ENCODE measurements around the gene KCNV2.

DNA sequence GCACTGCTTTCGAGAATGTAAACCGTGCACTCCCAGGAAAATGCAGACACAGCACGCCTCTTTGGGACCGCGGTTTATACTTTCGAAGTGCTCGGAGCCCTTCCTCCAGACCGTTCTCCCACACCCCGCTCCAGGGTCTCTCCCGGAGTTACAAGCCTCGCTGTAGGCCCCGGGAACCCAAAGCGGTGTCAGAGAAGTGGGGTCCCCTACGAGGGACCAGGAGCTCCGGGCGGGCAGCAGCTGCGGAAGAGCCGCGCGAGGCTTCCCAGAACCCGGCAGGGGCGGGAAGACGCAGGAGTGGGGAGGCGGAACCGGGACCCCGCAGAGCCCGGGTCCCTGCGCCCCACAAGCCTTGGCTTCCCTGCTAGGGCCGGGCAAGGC, 470 bp downstream of the WASHC1 start:
- RRBS = no CpG with 5 or more reads among the region's 29 CpGs

DNA sequence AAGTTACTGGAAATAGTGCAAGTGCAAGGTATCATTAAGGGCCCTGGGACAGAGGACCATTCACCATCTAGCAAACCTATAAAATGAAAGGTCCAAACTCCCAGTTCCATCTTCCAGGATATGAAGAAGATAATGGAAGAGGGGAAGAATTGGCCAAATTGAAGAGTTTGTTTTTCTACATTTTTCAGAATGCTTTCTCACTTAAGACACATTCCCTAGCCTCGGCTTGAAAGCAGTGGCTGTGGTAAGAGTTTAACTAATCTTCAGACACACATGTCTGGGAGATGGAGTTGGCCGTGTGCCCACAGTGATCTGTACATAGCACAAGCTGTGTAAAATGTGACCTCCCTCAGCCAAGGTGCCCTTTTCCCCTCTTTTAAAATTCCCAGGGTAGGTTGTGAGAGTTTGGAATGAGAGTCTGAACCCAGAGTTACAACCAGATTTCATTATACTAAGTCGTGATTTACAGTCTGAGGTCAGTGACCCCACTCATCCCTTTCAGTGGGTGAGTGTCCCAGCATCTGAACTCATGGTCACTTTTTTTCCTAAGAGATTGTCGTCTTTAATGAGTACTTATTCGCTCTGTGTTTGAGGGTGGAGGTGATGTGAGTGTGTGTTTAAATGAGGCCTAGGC, 59.5 kb upstream of the KANK1 start:
- RRBS = no CpG with 5 or more reads among the region's 5 CpGs

DNA sequence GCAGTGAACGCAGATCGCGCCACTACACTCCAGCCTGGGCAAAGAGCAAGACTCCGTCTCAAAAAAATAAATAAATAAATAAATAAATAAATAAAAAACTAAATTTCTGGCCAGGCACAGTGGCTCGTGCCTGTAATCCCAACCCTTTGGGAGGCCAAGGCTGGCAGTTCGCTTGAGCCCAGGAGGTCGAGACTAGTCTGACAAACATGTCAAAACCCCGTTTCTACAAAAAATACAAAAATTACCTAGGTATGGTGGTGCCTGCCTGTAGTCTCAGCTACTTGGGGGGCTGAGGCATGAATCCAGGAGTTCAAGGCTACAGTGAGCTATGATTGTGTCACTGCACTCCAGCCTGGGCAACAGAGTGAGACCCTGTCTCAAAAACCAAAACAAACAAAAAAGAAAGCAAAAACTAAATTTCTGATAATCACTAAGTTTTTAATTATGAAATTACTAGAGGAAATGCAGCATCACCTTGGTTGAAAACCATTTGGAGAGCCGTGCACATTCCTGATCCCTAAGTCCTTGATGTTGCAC, 36.3 kb upstream of the KANK1 start:
- RRBS = no CpG with 5 or more reads among the region's 9 CpGs

- RRBS = no CpG with 5 or more reads among the region's 11 CpGs
Observed at GRCh38 chr9:469200-469572, 35.3 kb upstream of the KANK1 start.

DNA sequence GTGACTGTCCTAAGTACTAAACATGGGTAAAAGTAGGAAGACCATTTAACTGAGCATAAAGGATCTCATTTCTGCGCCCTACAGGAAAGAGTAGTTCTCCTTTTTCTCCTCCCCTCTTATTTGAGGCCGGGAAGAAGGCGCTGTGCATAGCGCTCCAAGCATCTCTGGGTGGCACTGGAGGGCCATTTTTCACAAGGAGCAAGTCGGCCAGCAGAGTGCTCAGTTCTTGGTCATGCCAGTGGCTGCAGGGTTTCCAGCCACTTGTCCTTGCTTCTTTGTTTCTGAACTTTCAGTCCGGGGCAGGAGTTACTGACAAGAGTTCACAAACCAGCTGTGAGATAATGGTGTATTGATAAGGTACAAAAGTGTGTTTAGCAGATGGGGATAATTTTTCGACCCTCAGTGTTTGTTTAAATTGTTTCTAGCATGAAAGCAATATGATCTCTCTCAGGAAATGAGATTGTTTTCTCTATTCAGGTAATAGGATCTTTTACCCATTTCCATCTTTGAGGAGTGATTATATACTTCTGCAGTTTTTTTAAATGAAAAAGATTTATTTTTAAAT, 109.4 kb downstream of the KANK1 start:
- RRBS = no CpG with 5 or more reads among the region's 7 CpGs

DNA sequence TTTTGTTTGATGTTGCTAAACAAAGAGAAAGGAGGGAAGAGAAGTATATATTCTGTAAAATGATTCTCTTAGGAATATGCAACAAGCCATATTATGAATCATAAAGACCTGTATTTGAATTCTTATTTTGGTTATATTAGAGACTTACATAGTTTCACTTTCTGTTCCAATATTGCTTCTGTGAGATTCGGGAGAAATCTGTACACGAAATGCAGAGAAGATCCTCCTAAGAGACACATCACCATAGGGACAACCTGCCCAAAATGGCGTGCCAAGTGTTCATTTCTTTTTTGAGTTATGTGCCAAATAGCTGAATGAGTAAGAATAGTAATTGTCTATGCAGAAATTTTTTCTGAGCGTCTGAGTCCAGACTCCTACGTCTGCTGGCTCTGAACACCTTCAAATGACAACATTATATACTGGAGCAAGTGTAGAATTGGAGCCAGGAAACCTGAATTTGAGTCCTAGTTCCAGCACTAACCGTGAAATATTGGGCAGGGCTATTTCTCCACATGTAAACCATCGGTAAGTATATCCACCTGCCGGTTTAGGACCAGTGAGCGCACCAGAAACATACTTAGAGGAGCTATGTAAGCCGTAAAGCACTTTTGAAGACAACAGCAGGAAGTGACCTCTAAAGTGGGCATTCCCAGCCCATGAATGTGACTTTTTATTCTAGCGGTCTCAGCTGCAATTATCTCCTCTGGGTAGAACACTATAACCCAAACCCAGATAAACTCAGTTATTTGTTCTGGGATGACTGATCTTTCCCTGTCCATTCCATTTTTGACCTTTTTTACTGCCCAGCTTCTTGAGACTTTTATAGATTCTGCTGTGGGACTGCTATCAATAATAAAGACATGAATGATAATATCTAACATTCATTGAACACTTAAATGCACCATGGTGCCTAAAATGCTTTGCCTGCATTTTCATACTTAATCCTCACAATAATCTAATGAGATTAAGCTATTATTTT, 163.8 kb upstream of the DMRT1 start:
- RRBS = no CpG with 5 or more reads among the region's 11 CpGs

DNA sequence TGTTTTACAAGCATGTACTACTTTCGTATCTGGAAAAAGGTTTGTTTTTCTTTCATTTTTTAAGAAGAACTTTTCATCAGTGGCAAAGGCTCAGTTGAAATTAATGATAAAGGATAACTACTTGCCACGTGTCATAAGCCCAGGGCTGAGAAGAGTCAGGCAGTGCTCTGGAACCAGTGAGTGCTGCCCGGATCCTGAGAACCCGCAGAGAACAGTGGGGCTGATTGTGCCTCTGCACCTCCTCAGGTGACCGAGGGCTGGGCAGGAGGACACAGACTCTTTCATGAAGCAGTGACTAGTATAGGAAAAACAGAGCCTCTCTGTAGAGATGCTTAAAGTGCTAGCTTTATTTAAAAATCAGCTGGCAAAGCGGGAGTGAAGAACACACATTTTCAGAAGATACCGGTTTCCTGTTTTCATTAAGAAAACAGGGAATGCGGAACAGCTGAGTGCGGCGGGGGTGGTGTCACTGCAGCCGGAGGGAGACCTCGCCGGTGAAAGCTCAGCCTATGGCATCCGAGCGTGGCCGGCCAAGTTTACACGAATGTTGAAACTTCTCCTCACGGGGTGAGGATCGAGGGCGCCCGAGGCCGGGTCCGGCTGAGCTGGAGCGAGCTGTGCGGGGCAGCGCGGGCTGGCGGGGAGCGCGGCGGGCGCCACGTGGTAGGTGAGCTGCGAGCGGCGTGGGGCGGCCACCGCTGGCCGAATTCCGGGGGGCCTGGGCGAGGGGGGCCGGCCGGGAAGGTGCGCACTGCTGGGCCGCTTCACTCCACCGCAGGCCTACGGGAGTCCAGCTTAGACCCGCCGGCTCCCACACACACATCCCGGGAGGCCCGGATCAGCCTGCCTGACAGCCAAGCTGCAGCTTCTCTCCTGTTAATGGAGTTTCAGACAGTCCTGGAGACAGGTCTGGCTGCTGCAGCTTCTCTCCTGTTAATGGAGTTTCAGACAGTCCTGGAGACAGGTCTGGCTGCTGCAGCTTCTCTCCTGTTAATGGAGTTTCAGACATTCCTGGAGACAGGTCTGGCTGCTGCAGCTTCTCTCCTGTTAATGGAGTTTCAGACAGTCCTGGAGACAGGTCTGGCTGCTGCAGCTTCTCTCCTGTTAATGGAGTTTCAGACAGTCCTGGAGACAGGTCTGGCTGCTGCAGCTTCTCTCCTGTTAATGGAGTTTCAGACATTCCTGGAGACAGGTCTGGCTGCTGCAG, 134.5 kb upstream of the DMRT1 start:
- RRBS = 3% methylated on average over 21 of the region's 51 CpGs

- RRBS = no CpG with 5 or more reads among the region's 18 CpGs
Observed at GRCh38 chr9:745893-746585, 95.5 kb upstream of the DMRT1 start.

DNA sequence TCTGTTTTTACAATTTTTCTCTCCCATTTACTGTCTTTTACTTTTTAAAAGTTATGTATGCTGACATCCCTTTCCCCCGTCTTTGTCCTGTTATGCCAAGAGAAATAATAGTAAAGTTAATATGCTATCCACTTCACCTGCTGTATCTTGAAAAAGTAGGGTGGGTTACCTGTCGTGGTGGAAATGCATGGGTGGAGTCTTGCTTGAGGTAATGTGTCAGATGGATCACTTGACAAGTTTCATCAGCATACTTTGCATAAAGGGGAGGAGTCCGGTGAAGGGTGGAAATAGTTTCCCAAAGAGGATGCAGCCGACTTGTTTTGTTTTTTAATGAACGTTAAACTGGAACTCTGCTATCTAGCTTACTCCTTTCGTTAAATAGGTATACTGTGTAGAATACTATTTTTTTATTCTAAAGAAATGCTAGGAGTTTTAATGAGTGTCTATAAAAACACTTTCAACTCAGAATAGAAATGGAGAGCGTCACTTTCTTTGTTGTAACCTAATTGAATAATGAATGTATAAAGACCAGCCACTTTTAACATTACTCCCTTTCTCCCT, 9.0 kb upstream of the DMRT3 start:
- RRBS = no CpG with 5 or more reads among the region's 7 CpGs

DNA sequence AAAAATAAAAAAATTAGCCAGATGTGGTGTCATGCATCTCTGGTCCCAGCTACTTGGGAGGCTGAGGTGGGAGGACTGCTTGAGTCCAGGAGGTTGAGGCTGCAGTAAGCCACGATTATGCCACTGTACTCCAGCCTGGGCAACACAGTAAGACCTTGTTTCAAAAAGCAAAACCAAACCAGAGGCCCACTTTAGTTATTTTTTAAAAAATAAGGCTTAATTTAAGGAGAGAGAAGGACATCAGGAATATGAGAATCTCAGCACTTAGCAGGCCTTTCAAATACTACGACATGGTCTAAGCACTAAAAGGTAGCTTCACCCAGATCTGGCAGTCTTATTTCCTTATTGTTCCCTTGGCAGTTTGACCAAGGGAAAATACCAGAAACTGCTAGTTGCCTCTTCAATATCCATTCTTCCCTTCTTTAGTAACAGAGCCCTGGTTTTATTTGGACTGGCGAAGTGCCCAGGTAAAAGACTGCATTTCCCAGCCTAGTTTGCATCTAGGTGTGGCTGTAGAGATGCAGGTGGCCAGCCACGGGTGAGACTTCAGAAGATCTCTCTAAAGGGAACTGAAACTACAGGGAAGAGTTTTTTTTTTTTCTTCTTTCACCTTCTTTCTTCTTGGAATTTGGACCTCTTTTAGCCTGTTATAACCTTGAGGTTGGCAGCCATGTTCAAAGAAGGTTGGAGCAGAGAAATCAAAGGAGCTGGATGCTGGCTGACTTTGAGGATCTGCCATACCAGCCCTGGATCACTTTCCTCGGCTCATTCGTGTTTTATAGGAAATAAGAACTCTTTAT, 21.5 kb downstream of the DMRT2 start:
- RRBS = no CpG with 5 or more reads among the region's 6 CpGs

DNA sequence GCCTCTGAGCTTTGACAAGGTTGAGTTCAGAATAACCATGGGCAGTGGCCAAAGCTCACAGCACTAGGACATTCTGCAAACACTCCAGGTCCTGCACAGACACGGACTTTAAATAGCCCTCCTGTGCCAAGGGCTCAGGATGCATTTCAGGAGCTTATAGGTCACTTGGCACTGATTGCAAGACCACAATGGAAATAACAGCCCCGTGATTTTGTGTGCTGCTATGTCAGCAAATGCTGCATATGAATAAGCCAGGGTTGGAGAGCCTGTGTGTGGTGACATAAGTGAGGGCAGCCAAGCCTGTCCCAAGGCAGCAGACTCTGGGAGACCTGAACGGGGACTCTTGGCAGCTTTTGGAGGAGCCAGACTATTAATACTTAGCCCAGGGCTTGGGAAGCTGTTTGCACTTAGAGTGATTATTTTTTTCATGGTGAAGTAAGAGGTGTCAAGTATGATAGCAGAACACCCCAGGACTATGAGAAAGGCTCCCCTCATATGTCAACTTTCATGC, 150.8 kb downstream of the DMRT2 start:
- RRBS = no CpG with 5 or more reads among the region's 3 CpGs

DNA sequence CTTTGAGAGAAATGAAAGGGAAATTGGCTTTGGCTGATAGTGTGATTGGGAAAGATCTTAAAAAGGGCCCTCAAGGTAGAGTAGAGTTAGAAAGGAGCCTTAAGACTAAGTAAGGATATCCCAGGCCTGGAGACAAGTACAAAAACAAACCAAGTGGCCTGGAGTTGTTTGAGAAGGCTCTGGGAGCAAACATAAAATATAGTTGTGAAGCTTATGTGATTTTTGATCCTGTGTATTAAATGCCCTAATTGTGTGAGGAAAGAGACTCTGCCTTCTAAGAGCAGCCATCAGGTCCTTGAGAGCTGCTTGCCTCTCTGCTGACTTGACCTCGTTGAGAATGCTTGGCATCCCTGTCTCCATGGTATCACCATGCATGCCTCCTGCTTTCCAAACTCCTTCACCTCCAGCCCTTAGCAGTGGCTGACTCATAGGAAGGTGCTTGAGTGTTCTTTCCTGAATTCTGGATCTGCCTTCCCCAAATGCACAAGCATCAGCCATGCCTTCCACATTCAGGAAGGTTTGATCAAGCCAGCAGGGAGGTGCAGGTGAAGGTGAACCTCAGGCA, 78.9 kb downstream of the SMARCA2 start:
- RRBS = no CpG with 5 or more reads among the region's 1 CpG

- RRBS = no CpG with 5 or more reads among the region's 16 CpGs
Observed at GRCh38 chr9:2181158-2182435, 166.4 kb downstream of the SMARCA2 start.

DNA sequence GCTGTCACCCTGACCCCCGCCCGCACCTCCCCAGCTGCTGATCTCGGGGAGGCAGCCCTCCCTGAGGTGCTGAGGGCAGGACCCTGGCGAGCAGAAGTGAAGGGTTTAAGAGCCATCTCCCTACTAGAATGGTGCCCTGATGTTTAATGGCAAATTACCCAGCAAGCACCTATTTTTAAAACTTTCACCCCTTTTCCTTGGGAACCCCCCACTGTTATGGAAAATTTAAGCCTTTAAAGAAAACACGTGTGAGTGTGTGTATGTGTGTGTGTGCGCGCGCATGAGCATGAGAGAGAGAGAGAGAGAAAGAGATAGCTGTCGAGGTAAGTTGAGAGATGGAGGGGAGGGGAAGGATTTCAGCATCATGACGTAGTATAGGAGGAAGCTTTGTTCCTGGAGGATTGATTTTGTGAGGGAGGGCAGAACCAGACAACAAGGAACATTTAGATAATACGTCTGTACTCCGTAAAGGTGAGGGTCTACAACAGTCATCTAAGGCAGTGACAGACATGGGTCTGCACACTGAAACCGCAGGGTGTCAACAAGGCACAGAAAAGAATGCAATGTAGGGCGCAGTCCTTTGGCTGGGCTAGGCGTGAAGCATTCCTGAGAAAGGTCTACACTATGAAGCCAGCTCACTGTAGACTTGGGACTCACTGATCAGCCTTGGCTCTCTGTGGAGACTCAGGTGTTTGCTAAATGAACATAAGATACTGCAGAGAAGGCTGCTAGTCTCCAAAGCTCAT, 227.7 kb downstream of the SMARCA2 start:
- RRBS = no CpG with 5 or more reads among the region's 15 CpGs

GRCh38 chr9:2559566-2559950, 62.0 kb upstream of the VLDLR start:
- RRBS = no CpG with 5 or more reads among the region's 1 CpG

DNA sequence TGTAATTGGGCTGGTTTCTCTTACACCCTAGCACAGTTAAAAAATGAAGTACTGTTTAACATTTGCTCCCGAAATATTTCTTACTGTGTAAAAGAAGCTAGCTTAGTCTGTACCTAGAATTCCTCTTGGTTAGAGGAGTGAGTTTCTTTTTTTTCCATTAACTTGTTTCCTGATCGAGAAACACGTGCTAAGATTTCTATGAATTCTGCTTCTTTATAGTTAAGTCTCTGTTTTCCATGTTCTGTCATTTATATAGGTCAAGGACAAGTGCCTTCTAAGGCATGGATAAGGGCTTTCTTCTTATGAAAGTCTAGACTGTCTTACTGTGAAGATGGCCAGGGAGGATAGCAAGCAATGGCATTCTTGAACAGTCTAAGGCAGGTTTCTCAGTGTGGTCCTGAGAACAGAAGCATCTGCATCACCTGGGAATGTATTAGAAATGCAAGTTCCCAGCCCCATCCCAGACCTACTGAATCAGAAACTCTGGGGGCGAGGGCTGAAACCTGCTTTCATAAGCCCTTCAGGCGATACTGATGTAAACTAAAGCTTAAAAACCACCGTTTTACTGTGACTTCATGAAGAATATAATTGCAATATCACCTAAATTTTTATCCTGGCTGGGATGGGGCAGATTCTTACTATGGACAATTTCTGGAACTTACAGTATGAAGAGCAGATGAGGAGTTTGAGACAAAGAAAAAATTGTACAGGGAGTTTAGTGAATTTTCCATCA, 33.2 kb downstream of the VLDLR start:
- RRBS = no CpG with 5 or more reads among the region's 6 CpGs

GRCh38 chr9:2717409-2717964, at the start of gene KCNV2:
Gene KCNV2, plus strand, starts transcription at chr9:2717510.
- RRBS = no CpG with 5 or more reads among the region's 18 CpGs

GRCh38 chr9:2728240-2728539, 10.9 kb downstream of the KCNV2 start:
- RRBS = no CpG with 5 or more reads among the region's 2 CpGs

DNA sequence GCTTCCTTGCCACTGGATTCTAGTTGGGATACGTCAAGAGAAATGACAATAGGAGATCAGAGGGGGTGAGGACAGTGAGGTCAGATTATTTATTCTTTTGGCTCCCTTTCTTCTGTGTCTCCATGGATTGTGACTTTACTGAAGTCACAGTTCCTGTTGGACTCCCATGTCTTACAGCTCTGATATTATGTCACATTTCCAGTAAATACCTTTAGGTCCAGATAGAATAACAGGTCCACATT, 153.0 kb upstream of the PUM3 start:
- RRBS = no CpG with 5 or more reads among the region's 1 CpG

GRCh38 chr9:3398044-3398628, 127.7 kb downstream of the RFX3 start:
- RRBS = no CpG with 5 or more reads among the region's 3 CpGs

Data from cardiac fibroblast (primary cell).